Body of pancreas (tissue), 2 donors: ENCODE results near the gene PTH.

DNA sequence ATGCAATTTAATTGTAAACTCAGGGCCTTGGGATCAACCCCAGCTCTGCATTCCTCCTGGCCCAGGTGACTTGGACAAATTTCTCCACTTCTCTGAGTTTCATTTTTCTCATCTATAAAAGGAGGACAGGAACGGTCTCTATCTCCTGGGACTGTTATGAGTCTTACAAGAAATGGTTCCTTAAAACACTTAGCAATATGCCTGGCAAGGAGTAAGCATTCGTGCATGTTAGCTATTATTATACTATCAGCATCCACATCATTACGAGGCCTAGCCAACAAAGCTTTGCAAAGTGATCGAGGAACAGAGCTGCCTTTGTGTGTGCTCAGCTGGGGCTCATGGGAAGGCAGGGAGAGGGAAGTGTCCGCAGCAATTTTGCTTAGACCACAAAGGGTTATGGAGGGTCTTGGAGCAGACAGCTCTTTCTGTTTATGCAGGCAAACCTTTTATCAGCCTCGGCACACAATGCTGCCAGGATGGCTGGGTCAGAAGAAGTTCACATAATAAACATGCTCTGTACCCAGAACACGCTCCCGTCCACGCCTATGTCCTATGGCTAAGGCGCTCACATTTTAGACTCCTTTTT lies 10.8 kb upstream of the DKK3 start:
- PRO-cap = no peak
- RAMPAGE, long total RNA, 2 experiments = no peak in any of the 2 experiments

GRCh38 chr11:12087988-12088643 lies 22.3 kb upstream of the MICAL2 start:
- PRO-cap = no peak
- RAMPAGE, long total RNA, 2 experiments = no peak in any of the 2 experiments

DNA sequence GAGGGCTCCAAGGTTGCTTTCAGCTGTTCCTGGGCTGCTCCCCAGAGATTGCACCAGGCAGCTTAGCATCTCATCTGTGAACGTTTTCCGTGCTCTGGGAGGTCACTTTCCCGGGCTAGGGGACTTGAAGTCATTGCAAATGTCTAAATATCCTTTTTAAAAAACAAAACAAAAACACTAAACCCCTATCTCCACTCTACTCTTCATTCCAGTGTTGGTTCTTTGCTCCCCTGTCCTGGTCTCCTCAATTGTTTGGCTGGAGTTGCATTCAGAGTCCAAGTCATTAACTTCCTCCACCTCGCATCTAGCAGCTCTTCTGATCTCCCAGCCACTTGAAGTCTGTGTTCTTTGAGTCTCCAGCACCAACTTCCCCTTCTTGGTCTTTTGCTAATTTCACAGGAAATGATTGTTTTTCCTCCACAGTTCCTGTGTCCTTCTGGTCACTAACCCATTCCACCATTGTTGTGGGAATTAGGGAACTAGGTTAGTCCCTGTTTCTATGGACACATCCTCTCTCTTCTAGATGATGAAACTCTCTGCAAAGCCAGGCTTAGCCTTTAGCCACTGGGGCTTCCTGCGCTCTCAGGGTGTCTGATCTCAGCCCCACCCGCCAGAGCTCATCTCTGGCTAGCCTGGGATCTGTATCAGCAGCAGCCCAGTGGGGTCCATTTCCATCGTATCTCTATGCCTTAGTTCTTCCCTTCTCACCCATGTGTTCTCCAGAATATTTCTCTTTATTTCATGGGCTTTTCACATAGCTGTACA lies 14.3 kb downstream of the MICAL2 start:
- PRO-cap = no peak
- RAMPAGE, long total RNA, 2 experiments = no peak in any of the 2 experiments

GRCh38 chr11:12148910-12149630 lies 38.7 kb downstream of the MICAL2 start:
- PRO-cap = no peak
- RAMPAGE, long total RNA, 2 experiments = no peak in any of the 2 experiments

DNA sequence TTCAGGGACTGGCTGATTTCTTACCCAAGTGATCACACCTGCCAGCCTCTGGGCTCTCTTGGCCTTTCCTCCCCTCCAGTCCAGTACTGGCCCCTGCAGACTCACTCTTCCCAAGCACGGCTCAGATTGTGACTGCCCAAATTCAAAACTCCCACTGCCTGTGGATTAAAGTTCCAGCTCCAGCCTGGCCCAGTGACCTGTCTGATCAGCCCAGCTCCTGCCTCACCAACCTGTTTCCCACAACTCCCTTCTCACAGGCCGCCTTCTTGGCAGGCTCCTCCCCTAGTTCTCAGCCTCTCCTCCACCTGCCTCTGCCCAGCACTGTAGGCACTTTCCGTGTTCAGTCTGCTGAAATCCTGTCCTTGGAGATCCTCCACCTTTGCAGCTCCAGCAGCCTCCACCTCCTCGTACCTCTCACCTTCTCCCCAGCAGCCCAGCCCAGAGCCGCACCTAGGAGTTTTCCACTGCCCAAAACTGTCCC lies 68.6 kb downstream of the MICAL2 start:
- PRO-cap = bidirectional peak, plus-strand start at position 292 of the sequence, minus-strand start at position 203 of the sequence
- RAMPAGE, long total RNA, 2 experiments = no peak in any of the 2 experiments

DNA sequence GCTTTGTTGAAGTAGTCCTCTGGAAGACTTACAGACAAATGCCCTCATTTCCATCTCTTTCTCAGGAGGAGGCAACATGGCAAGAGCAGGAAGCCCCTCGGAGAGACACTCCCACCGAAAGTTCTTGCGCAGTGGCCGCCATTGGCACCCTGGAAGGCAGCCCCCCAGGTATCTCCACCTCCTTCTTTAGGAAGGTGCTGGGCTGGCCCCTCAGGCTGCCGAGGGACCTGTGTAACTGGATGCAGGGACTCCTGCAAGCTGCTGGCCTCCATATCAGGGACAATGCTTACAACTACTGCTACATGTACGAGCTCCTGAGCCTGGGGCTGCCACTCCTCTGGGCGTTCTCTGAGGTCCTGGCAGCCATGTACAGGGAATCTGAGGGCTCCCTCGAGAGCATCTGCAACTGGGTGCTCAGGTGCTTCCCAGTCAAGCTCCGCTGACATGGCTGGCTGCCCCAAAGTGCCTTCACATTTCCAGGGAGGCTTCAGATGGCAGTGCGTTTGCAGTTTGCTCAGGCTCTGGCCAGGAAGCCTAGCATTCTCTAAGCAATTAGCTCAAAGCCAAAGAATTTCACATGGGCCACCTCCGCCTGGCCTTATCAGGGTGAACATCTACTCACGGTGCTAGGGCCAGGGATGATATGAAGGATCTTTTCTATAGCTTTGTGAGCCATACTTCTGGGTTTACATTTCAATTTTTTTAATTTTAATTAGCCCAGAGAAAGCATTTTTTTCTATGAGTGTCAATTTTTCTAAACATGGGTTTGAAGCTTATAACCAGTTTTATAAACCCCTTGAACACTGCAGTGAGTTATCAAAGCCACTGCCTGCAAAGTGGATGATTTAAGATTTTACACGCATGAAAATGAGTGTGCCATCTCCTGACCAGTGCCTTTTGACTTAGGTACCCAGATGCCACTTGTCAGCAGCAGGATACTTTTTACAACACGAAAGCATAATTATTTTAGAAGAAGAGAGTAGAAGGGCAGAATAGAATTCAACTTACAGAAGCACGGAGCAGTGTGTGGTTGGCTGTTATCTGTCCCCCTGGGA lies 117.3 kb upstream of the PARVA start:
- PRO-cap = no peak
- RAMPAGE, long total RNA, 2 experiments = no peak in any of the 2 experiments

GRCh38 chr11:12675768-12676746 lies 1.8 kb downstream of the TEAD1 start:
- PRO-cap = no peak
- RAMPAGE, long total RNA, 2 experiments = no peak in any of the 2 experiments

GRCh38 chr11:12799996-12800625 lies 125.9 kb downstream of the TEAD1 start:
- PRO-cap = bidirectional peak, plus-strand start at chr11:12800372, minus-strand start at chr11:12800220
- RAMPAGE, long total RNA, 2 experiments = no peak in any of the 2 experiments

- PRO-cap = no peak
- RAMPAGE, long total RNA, 2 experiments = no peak in any of the 2 experiments
Observed at GRCh38 chr11:12838529-12839092, 164.4 kb downstream of the TEAD1 start.

GRCh38 chr11:12866497-12867245 lies 142.4 kb upstream of the RASSF10 start:
- PRO-cap = no peak
- RAMPAGE, long total RNA, 2 experiments = start-site peak on the plus strand in 1 of 2 experiments, at chr11:12866568-12867554 at its widest, 15 reads per replicate

- PRO-cap = no peak
- RAMPAGE, long total RNA, 2 experiments = no peak in any of the 2 experiments
Observed at GRCh38 chr11:12897796-12898276, 111.3 kb upstream of the RASSF10 start.

- PRO-cap = no peak
- RAMPAGE, long total RNA, 2 experiments = no peak in any of the 2 experiments
Observed at GRCh38 chr11:13007929-13008376, 1.2 kb upstream of the RASSF10 start.

- PRO-cap = no peak
- RAMPAGE, long total RNA, 2 experiments = no peak in any of the 2 experiments
Observed at GRCh38 chr11:13369352-13369853, 91.8 kb downstream of the BMAL1 start.

- PRO-cap = no peak
- RAMPAGE, long total RNA, 2 experiments = no peak in any of the 2 experiments
Observed at GRCh38 chr11:13439902-13440968, 22.8 kb downstream of the BTBD10 start.

DNA sequence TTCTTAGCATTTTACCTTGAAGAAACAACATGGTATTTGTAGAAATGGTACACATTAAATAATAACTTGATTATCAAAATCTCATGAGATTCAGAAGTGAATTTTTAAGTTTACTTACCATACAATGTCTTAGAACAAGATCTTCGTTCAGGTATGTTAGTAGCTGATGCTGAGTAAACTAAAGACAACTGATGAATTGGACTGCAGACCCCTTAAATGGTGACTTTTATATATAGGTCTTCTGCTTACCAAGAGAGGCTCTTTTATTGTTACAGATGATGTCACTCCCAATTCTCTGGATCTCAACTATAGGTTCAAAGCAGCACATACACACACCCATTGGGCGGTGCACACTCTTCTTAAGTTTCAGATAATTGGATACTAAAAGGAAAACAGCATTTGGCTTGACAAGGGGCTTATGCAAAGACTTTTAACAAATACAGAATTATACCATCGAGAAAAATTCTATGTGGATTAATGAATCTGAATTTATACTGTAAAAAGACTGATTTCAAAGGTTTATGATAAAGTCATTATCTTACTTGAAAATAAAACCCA lies at the start of gene PTH:
PTH (minus strand) TSS at position 205 of the 558 bp plus-strand sequence.
- PRO-cap = no peak
- RAMPAGE, long total RNA, 2 experiments = no peak in any of the 2 experiments

GRCh38 chr11:13680356-13680886 lies 12.0 kb downstream of the FAR1 start:
- PRO-cap = no peak
- RAMPAGE, long total RNA, 2 experiments = no peak in any of the 2 experiments

GRCh38 chr11:13701185-13701739 lies 32.8 kb downstream of the FAR1 start:
- PRO-cap = no peak
- RAMPAGE, long total RNA, 2 experiments = no peak in any of the 2 experiments

DNA sequence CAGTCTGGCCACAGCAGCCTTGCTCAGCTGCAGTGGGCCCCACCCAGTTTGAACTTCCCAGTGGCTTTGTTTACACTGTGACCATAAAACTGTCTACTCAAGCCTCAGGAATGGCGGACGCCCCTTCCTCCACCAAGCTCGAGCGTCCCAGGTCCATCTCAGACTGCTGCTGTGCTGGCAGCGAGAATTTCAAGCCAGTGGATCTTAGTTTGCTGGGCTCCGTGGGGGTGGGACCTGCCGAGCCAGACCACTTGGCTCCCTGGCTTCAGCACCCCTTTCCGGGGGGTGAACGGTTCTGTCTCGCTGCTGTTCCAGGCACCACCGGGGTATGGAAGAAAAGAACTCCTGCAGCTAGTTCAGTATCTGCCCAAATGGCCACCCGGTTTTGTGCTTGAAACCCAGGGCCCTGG lies 29.8 kb downstream of the SPON1 start:
- PRO-cap = no peak
- RAMPAGE, long total RNA, 2 experiments = no peak in any of the 2 experiments

DNA sequence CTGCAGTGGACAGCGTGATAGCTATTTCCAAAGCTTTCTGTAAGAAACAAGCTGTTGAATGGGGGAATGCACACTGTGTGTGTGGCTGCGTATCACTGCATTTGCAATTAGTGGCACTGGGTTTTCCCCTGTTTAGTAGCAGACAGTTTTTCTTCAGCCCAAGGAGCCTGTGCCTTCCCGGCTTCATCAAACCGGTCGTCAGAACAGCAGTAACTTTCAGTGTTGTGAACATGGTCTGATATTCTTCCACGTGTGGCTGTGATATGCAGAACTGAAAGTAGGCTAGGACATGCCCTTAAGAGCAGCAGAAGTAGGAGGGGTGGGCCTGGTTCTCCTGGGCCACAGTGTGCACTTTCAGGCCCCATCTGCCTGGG lies 121.4 kb downstream of the RRAS2 start:
- PRO-cap = no peak
- RAMPAGE, long total RNA, 2 experiments = no peak in any of the 2 experiments

GRCh38 chr11:14272074-14272865 lies 86.7 kb downstream of the RRAS2 start:
- PRO-cap = no peak
- RAMPAGE, long total RNA, 2 experiments = no peak in any of the 2 experiments